Vein endothelial cell (primary cell): Measurements from ENCODE around the gene SNRPB.

GRCh38 chr20:1390952-1391557 lies 1.8 kb downstream of the FKBP1A start:
- CAGE, long polyA plus RNA = no peak

- CAGE, long polyA plus RNA = no peak
Observed at GRCh38 chr20:1418170-1418734, 25.4 kb upstream of the FKBP1A start.

DNA sequence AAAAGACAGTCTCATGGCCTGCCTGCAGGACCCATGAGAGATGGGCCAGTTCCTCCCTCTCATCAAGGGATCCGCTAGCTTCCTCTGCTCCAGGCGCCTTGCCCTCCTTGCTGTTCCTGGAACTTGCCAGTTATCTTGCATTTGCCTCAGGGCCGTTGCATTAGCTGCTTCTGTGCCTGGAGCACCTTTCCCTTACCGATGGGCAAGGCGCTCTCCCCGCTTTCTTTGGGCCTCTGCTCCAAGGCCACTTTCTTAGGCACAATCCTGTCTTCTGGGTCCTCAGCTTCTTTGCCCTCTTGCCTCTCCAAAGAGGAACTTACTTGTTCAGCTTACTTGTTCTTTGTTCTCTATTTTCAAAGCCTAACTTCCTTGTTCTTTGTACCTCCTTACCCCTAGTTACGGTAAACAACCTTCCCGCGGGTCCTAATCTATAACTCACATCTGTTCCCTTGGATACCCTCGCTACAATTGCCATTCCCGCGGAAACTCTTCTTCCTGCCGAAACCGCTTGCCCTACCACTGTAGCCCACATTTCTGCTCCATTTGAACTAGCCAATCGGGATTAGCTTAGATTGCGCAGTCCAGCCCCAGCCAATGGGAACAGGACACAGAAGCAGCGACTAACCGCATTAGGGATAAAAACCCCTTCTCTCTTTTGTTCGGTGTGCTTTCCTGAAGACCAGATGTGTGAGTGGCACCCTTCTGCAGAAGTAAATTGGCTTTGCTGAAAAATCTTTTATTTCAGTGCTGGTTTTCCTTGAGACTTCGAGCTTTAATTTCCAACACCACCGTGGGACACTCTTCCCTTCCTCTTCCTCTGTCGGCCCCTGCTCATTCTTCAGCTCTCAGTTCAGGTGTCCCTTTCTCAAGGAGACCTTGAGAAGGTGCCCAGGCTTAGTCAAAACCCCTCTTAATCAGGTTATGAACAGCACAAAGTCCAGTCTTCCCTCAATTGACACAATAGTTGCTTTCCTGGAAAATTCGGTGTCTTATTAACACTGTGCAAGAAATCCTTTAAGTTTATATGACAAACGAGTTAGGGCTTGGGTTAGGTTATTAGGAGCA lies 1.1 kb upstream of the NSFL1C start:
- CAGE, long polyA plus RNA = no peak

- CAGE, long polyA plus RNA = no peak
Observed at GRCh38 chr20:1618995-1619552, 735 bp downstream of the SIRPB1 start.

- CAGE, long polyA plus RNA = no peak
Observed at GRCh38 chr20:1828458-1829012, 66.7 kb upstream of the SIRPA start.

DNA sequence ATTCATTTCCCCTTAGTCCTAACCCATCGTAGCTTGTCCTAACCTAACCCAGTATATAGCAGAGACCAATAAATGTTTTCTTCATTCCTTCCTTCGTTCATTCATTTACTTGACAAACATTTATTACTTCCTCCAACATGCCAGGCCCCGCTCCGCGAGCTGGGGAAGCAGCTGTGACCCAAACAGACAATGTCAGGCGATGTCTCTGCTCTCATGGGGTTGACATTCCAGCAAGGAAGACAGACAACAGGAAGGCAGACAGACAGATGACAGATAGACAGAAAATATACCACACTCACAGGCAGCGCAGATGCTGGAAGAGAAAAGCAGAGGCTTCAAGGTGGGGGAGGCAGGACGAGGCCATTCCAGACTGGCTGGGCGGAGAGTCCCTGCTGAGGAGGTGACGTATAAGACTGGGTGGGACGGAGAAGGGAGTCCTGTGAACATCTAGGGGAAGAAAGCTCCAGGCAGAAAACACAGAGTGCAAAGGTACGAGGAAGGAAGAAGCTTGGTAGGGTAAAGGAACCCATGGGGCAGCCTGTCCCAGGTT lies 33.7 kb upstream of the SIRPA start:
- CAGE, long polyA plus RNA = no peak

DNA sequence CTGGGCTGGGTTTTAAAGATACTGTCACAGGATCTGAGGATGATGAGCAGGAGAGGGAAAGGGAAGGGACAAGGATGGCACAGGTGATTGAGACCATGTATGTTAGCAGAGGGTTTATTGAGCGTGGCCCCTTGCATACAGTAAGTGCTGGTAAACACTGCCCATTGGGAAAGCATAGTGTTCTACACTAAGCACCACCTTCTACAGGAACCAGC lies 14.5 kb upstream of the SIRPA start:
- CAGE, long polyA plus RNA = no peak

GRCh38 chr20:1890501-1891256 lies 4.5 kb upstream of the SIRPA start:
- CAGE, long polyA plus RNA = no peak

DNA sequence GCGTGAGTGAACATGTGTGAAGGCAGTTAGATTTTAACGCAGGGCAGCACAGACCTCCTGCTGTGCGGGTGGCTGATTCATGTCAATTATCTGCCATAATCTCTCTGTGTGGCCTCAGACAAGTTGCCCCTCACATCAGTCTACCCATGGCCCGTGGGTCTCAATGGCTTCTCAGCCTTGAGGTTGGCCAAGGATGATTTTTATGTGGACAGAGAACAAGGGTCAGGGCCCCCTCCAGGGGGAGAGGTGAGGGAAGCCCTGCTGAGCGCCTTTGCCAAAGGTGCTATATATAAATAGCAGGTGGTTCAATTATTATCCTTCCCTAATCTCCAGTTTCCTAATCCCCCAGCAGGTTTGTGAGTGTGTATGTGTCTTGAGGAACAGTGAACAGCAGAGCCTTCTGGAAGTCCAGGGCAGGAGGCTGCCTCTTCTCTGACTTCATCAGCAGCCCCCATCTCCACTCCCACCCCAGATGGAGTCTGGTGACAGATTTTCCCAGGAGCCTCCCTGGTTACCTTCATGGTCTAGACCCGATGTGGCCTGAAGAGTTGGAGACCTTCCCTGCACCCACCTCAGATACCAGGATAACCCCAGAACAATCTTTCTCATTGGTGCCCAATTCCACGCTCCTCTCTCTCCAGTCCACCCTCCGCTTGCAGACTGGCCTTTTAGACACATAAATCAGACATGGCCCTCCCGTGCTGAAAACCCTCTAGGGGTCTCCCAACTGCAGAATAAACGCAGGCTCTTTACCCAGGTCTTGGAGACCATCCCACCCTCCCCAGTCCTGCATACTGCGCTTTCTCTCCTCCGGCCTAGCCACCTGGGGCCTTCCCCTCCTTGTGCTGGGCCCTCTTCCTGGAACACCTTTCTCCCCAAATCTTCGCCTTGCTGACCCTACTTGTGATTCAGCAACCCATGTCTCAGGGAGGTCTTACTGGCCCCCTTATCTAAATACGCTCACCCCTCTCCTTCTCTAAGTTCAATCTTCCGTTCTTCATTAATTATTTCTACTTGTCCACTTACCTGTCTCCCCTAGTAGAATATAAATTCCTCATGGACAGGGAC lies 2.9 kb upstream of the SIRPA start:
- CAGE, long polyA plus RNA = no peak

DNA sequence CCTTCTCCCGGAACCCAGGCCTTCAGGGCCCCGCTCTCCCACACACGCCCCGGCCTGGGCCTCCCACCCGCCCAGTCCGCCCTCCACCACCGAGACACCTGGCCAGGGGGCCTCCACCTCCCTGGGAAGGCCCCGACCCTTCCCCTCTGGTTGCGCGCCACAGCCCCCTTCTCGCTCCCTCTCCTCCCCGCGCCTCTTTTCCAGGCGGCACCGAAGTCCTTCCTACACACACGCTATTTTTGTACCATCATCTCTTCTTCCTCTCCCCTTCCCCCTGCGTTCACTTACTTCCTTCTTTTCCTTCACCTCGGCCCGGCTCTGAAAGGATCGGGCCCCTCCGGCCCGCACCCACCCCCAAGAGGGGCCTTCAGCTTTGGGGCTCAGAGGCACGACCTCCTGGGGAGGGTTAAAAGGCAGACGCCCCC lies 1.4 kb upstream of the SIRPA start:
- CAGE, long polyA plus RNA = no peak

DNA sequence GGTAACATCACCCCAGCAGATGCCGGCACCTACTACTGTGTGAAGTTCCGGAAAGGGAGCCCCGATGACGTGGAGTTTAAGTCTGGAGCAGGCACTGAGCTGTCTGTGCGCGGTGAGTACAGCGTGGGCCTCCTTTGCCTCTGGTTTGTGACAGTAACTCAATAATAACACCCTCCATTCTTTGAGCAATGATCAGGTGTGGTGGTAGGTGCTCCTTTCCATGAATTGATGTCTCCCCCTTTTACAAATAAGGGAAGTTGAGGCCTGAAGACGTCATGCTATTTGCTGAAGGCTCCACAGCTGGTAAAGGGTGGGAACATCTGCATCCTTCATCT lies 20.1 kb downstream of the SIRPA start:
- CAGE, long polyA plus RNA = no peak

DNA sequence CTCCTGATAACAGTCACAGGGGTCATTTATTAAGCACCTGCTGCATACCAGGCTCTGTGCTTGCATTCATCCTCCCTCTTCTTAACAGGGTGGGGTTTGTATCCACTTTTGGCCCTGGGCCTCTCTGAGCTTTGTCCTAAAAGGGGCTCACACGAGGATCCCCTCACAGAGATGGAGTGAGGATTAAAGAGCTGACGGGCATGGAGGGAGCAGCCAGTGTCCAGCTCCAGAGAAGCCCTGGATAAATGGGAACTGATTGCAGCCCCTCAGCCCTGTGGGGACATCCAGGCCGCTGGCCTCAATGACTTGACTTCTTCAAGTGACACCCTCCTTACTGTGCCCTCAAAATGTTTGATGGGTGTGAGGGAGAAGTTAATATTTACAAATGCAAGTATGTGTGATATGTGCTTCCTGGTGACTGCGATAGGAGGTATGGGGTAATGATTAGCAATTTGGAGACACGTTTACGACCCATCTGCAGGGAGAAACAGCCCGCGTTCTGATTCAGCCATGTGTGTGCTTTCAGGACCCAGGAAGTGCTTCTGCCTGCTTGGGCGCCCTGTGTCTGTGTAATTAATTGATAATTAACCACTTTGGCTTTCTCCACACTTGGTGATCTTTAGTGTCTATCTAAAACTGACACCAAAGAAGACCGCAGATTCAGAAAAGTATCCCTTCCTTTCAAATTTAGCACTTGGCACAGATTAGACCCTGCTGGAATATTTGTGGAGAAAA lies 24.9 kb downstream of the SIRPA start:
- CAGE, long polyA plus RNA = no peak

GRCh38 chr20:1934622-1935235 lies 39.5 kb downstream of the SIRPA start:
- CAGE, long polyA plus RNA = no peak

GRCh38 chr20:2109859-2110204 lies 8.2 kb downstream of the STK35 start:
- CAGE, long polyA plus RNA = no peak

GRCh38 chr20:2301001-2301735 lies 5.4 kb downstream of the TGM3 start:
- CAGE, long polyA plus RNA = no peak

DNA sequence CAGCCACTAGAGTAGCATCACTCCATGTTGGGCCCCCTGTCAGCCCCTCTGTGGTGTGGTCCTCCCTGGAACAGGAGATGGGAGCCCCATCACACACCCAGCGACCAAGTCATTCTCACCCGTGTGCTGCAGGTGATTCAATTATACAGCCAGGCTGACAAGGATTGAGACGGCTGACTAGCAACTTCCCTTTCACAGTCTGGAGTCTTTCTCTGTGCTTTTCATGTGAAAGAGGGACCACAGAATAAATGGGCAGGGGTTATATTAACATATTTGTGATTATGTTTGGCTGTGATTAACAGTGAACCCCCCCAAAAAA lies 6.3 kb downstream of the TGM3 start:
- CAGE, long polyA plus RNA = no peak

DNA sequence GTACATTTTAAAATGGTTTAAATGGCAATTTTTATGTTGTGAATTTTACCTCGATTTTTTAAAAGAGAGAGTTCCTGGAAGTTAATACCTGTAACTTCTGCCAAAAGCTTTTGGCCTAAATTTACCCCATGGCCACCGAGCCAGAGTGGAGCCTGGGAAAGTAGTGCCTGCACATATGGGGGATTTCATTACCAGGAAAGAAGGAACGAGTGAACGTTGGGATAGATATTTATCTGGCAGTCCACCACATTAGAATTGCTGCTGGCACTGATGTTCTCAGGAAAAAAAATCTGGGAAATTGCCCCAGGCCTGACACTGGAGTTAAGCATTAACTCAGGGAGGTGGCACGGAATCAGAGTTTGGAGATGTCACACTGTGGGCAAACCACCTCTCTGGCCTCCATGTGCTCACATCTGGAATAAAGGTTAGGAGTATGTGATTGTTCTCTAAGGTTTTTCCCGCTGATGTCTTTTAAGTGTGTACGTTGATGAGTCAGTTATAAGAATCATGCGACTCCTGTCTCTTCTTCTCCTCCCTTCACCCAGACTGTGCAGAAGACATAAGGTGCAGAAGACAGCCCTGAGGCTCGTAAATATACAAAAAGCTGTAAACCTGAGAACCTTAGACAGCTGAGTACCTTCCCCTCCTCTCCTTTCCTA lies 7.8 kb downstream of the TGM3 start:
- CAGE, long polyA plus RNA = no peak

DNA sequence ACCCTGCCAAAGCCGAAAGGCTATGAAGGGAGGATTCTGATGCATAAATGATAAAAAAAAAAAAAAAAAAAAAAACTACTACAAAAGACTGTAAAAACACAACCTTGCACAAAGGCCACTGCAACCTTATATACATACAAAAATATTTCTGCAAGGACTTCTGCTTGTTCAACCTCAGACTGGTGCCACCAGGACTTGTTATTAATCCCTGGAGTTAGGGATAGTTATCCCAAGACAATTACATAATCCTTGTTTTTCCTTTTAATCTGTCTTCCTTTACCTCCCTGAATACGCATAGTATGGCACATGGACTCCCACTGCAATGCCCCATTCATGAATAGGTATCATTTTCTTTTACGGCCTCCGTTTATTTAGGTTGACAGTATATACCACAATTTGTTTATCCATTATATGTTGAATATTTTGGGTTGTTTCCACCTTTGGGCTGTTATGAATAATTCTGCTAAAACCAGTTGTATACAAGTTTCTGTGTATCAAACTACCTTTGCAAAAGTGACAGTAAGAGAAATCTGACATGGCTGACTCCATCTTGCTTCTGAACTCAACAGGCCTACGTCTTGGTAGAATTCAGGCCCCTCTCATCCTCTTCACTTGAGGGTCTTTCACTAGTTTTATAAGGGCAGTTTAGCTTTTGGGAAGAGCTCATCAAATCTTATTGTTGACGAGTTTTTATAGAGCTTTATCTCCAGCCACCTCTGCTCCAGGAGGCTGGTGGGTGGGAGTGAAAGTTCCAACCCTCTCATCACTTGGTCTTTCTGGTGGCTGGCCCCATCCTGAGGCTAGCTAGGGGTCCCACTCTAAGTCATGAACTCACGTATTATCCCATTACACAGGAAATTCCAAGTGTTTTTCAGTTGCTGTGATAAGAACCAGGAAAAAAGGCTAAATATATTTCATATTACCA lies 11.8 kb downstream of the SNRPB start:
- CAGE, long polyA plus RNA = no peak

- CAGE, long polyA plus RNA = no peak
Observed at GRCh38 chr20:2469786-2471167, at the start of gene SNRPB. Gene SNRPB, minus strand, starts transcription at chr20:2470789.

DNA sequence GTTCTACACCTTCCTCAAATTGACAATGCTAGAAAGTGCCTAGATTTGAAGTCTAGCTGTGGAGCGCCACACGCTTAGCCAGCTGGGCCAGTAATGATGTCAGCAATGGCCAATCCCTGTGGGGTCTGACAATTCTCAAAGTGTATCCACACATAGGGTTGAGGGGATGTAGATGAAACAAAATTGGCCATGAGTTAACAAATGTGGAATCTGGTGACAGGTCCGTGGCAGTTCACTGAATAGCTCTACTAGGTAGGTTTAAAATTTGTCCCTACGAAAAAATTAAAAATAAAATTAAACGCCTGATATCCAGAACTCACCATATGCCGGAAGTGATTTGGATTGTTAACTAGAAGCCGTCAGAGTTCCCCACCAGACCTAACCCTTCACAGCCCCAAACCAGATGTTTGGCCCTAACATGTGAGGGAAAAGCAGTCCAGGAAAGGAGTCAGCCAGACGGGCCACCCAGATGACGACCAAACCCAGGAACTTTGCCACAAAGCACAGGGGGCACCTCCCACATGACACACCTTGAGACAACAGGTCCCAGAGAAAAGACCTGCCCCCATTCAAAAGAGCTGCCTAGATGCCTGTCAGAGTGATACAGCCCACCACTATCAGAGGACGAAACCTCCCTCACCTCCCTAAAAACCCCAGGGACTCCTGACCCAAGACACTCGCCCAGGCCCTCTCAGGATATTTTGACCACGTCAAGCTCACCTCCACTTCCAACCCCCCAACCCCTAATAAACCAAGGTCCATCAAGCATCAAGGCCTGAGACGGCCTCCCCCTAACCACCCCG lies 963 bp downstream of the ZNF343 start:
- CAGE, long polyA plus RNA = no peak